Left common carotid artery plus branches (tissue), 1 donor: ENCODE results near the genes MYO15B and H3-3B.

- PRO-cap: no peak
These were observed 27.4 kb downstream of the LLGL2 start for GRCh38 chr17:75552773-75553375.

DNA sequence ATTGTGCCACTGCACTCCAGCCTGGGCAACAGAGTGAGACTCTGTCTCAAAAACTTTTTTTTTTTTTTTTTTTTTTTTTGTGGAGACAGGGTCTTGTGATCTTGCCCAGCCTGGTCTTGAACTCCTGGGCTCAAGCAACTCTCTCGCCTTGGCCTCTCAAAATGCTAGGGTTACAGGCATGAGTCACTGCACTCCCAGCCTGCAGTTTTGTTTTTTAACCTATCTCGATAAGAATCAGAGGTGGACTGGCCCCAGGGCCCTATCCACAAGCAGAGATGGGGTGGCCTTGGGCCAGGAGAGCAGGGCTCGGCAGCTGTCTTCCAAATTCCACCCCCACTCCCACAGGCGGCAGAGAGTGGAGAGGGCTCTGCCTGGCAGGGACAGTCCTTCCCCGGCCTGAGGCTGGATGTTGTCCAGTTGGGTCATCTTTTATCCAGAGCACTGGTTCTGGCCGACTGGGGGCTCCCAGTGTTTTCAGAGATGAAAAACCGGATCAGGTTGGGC is 30.6 kb upstream of the MYO15B start:
- PRO-cap: no peak

GRCh38 chr17:75559197-75559541 is 28.4 kb upstream of the MYO15B start:
- PRO-cap: no peak

DNA sequence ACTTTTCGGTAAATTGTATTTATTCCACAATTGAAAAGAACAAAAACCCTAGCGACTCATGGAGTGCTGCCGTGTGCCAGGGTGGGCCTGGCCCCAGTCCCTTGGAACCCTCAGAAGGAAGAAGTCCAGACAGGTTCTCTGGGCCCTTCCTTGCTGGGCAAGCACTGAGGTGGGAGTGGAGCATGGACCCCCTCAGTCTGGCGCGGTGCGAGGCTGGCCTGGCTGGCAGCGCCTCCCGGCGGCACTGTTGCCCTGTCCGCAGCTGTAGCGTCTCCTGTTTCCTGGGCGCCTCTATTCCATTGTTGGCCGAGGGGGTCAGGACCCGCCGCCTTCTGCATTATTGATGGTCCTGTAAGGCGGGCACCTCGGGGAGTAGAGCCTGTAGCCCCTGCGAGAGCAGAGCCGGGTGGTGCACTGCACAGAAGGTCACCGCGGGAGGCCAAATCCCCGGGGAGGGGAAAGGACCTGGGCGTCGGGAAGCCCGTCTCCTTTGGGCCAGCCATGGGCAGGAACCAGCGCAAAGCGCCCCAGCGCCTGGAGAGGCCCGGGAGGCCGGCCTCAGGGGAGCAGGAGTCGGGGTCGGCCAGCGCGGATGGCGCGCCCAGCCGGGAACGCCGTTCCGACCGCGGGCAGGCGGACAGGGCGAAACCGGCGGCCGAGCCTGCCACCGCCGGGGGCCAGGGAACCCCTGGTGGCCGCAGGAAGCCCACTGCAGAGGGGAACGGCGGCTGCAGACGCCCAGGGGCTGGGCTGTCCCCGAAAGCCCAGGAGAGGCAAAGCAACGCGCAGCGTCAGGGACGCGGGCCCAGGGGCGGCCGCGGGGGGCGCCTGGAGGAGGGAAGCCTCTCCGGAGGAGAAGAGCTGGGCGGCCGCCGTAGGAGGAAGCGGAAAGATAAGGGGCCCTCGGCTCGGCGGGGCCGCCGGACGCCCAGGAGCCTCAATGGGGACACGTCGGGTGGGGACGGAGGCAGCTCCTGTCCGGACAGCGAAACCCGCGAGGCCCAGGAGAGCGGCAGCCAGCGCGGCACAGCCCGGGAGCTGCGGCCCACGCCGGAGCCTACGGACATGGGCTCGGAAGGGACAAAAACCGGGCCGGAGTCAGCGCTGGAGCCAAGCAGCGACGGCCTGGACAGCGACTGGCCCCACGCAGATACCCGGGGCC is at the start of gene MYO15B:
TSS of gene MYO15B (plus strand) at position 244 of the 1,162 bp plus-strand sequence.
- PRO-cap: unidirectional peak, plus-strand start at position 827 of the sequence; unidirectional peak, plus-strand start at position 940 of the sequence

GRCh38 chr17:75615246-75616086 is 17.8 kb upstream of the SMIM5 start:
- PRO-cap: no peak

GRCh38 chr17:75621509-75621892 is 11.7 kb upstream of the SMIM5 start:
- PRO-cap: no peak

GRCh38 chr17:75682303-75682656 is 15.1 kb downstream of the SAP30BP start:
- PRO-cap: no peak

- PRO-cap: no peak
These were observed 22.3 kb downstream of the SAP30BP start for GRCh38 chr17:75689489-75689812.

GRCh38 chr17:75708087-75708722 is 13.1 kb upstream of the ITGB4 start:
- PRO-cap: no peak

DNA sequence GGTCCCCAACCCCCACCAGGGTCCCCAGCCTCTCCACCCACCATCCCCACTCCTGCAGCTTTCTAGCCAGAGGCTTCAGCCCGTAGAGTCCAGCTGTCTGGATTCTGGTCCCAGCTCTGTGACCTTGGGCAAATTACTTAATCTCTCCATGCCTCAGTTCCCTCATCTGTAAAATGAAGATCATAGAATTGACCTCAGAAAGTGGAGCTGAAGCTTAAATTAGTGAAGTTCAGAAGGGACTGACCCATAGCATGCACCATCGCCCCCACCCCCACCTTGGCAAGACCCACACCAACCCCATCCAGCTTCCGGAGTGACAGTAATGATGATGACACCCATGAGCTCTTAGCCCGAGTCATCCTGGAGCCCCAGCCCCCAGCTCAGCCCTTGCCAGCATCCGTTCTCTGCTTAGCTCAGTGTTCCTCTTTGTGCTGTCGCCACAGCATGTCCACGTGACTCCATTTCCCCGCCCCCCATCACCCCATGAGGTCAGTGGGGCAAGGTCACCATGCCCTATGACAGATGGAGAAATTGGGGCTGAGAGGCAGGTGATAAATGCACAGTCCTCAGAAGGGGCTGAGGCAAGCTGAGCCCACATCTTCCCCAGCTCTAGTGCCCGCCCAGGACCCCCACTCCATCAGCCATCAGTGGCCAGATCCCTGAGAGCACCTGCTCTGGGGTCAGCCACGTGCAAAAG is 16.8 kb downstream of the ITGB4 start:
- PRO-cap: no peak

DNA sequence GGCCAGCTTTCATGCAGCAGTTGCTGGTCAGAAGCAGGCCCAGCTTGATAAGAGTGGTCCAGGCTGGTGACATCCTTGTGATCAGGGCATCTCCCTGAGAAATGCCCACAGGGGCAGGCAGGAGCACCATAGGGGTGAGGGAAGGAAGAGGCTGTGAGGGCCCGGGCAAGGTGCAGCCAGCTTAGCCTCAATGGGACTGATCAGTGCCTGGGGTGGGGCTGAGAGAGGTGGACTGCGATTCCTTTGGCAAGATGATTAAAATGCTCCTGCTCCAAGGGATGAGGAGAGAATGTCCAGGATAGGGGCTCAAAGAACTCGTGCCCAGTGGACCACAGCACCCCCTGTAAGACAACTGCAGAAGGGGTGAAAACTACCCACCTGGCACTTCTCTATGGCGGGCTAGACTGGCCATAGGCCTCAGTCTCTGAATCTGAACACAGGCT is 5.0 kb downstream of the H3-3B start:
- PRO-cap: no peak

GRCh38 chr17:75779656-75780010 is at the start of gene H3-3B:
Gene H3-3B, minus strand, starts transcription at chr17:75779779.
- PRO-cap: unidirectional peak, minus-strand start at chr17:75779779

- PRO-cap: no peak
These were observed 4.4 kb upstream of the UNC13D start for GRCh38 chr17:75848415-75849153.

DNA sequence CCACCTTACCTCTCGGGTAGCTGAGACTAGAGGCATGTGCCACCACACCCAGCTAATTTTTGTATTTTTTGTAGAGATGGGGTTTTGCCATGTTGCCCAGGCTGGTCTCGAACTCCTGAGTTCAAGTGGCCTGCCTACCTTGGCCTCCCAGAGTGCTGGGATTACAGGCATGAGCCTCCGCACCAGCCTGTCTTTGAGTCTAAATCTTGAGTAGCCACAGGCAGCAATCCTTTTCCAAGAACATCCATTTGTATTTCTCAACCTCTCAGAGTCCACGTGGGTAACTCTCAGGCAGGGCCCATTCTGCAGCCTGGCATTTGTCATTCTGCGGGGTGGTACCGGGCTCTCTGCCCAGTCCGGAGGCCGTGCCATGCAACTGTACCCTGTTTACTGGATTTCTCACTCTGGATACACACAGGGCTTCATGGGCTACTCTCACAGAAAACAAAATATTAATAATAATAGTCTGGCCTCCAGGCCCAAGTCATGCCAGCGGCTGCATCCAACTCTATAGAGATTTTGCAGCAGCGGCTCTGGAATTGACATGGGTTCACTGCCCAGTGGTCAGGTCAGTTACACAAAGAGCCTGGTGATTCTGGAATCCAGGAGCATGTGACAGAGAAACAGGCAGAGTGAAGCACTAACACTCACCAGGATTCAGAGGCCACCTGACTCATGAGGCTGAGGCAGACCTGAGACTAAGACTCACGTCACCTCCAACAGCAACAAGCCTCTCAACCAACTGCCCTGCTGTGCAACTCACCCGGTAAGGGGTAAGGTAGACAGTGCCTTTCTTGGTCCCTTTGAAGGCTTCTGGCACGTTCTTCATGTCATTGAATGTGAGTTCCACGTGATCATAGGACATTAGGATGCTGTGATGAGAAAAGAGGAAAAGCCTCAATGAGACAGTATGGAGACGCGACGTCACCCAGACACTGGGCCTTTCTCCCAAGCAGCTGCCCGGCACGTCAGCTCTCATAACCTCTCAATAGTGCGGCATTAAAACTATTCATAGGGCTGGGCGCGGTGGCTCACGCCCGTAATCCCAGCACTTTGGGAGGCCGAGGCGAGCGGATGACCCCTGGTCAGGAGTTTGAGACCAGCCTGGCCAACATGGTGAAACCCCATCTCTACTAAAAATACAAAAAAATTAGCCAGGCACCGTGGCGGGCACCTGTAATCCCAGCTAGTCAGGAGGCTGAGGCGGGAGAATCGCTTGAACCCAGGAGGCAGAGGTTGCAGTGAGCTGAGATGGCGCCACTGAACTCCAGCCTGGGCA is 3.9 kb downstream of the WBP2 start:
- PRO-cap: no peak

DNA sequence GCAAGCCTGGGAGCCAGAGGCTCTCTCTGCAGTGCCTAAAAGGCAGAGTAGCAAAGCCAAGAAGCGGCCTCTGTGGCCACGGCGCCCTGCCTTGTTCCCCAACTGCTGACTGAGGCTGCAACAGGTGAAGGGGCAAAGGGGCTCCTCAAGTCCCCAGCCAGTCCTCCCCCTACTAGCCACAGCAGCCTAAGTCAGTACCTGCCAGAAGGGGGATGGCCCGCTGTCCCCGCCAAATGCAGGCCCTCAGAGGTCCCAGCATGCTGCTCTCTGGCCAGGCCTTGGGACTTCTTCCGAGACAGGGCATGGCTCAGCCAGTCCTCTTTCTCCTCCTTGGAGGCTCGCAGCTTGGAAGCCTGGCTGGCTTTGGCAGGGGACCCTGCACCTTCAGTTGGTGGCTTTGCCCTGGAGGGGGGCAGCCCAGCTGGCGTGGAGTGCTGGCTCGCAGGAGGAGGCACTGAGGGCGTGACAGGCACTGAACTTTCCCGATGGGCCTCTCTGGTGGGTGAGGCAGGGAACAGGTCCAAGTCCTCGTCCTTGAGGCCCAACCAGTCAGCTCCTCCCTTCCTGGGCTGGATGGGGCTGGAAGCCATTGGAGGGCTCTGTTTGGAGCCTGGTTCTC is 17.7 kb downstream of the FBF1 start:
- PRO-cap: no peak

DNA sequence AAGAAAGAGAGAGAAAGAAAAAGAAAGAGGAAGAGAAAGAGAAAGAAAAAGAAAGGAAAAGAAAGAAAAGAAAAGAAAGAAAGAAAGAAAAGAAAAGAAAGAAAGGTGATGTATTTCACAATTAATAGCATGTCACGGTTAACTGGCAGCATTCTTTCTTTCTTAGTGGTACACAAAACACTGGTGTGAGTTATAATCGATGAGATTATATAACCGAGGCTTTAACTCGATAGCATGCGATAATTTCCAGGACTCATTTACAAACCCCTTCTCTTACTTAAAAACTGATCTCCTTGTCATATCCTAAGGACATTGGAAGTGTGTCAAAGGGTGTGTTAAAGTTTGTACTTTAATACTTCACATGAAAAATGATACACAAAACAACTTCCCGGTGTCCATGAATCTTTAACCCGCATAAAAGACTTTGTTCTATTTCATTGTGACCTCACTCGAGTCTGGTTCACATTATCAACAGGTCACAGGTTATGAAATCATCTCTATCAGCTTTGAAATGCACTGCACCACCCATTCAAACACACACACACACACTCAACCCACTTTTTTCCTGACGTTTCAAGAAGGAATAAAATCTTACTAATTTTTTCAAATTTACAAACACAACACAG is 3.0 kb downstream of the ACOX1 start:
- PRO-cap: no peak

GRCh38 chr17:76008027-76009419 is 7.9 kb downstream of the CDK3 start:
- PRO-cap: no peak

DNA sequence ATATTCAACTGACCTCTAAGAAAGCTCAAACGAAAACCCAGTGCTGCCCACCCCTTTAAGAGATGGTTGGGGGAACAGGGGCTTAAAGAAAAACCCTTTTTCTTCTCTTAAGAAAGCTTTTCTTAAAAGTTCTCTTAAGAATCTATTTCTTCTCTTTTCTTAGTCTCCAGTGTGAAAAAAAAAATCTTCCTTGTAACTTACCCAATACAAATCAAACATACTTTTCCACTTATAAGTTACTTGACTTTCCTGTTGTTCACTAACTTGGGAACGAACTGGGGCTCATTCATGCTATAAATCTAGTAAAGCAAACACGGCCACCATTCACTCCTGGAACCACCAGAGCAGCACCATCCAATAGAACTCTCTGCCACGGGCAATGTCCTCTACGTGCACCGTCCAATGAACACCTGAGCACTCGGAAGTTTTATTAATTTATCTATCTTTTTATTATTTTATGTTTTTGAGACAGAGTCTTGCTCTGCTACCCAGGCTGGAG is 20.8 kb downstream of the SRP68 start:
- PRO-cap: no peak

DNA sequence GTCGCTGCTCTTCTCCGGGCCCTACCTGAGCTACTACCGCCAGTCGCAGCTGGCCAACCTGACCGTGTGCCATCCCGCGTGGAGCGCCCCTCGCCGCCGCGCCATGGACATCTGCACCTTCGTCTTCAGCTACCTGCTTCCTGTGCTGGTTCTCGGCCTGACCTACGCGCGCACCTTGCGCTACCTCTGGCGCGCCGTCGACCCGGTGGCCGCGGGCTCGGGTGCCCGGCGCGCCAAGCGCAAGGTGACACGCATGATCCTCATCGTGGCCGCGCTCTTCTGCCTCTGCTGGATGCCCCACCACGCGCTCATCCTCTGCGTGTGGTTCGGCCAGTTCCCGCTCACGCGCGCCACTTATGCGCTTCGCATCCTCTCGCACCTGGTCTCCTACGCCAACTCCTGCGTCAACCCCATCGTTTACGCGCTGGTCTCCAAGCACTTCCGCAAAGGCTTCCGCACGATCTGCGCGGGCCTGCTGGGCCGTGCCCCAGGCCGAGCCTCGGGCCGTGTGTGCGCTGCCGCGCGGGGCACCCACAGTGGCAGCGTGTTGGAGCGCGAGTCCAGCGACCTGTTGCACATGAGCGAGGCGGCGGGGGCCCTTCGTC is 2.2 kb upstream of the ZACN start:
- PRO-cap: no peak

GRCh38 chr17:76078668-76079066 is 315 bp upstream of the ZACN start:
- PRO-cap: no peak